HT-29 (cell line): ENCODE measurements around a stretch of chr7.

DNA sequence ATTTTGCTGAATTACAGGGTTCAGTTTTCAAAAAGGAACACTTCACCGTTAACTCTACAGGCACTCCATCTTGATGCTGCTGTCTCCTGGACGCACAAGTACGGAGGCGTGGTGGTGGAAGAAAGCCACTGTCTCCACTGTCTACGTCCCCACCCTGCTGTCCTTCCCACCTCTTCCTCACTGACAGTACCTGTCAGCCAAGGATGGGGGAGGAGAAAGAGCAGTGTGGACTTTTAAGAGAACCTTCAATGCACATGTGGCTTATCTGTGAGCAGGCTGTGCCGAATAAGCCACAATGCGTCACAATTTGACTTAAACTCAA is 279.1 kb upstream of the KLF14 start:
- RAMPAGE, long total RNA = no peak

- RAMPAGE, long total RNA = no peak
Observed at GRCh38 chr7:131023356-131023692, 289.3 kb upstream of the KLF14 start.

DNA sequence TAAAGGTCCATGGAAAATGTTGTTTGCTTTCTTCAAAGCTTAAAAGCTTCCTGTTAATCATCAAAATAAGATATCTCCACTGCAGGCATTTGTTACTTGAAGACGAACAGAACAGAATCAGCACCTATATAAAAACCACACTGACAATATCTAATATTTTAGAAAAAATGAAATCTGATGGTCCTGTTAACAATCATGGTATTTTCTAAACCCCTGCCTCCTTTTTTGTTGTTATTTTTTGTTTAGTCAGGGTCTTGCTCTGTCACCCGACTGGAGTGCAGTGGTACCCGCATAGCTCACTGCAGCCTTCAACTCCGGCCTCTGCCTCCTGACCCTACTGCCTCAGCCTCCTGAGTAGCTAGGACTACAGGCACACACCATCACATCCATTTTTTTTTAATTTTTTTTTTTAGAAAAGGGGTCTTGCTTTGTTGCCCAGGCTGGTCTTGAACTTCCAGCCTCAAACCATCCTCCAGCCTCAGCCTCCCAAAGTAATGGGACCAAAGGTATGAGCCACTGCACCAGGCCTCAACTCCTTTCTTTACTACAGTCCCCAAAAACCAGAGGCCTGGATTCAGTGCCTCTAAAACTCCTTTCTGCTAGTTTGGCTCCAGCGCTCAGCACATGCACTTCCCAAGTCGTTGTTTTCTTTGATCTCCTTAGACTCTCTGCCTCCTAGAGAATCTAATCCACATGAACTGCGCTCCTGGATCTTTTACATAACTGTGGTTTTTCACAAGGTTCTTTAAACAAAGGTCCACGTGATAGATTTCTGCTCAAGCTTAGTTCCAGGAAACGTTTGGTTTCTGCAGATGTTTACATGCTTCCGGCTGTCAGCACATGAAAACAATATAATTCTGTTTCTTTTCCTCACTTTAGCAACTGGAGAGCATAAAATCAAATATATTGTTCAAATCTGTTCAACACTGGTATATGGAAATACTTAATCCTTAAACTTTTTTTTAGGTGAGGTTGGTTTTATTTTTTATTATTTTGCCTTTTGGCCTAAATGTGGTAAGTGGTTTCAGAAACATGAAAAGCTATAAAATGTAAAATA is 270.8 kb upstream of the MKLN1 start:
- RAMPAGE, long total RNA = no peak

- RAMPAGE, long total RNA = no peak
Observed at GRCh38 chr7:131068415-131069049, 259.1 kb upstream of the MKLN1 start.

DNA sequence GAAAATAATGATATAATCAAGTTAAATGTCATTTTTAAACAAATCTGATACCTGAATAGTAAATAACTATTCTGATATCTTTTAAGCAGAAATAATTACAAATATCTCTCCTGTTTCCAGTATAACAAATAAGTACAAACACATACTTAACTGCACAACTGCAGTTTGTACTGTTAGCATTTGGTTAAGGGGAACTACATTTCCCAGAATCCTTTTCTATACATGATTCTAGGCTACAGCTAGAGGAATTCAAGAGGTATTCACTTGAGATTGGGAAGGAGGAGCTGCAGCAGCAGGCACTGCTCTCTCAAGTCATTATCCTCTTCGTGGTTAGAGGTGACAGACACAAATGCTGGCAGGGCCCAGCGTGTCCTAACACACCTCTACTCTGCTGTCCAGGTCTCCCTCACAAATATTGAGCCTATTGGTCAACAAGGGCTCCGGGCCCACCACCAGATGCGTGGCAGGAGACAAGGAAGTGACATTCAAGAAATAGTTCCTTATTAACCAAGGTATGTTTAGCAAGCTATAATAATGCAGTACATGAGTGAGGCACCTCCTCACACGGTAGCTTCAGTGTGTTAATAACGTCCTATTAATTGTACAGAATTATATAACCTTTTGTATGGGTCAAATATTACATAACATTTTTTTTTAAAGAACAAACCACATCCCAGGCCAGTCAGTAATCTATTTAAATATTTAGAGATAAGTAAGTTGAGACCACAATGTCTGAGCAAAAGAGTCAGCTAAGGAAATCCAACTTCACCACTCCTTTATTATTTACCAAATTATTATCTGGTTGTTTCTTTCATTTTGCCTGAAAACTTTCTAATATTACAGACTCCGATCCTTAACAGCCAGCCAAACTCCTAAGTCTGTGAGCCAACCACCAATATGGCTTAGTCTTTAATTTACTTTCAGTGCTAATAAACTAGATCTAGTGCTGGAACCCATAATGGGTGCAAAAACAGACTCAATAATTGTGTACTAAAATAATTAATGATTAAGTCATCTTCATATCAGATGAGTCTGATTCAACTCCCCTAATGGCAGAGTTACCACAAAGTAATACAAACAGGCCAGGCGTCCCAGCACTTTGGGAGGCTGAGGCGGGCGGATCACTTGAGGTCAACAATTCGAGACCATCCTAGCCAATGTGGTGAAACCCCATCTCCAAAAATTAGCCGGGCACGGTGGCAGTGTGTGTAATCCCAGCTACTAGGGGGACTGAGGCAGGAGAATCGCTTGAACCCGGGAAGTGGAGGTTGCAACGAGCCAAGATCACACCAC is 254.7 kb upstream of the MKLN1 start:
- RAMPAGE, long total RNA = no peak

DNA sequence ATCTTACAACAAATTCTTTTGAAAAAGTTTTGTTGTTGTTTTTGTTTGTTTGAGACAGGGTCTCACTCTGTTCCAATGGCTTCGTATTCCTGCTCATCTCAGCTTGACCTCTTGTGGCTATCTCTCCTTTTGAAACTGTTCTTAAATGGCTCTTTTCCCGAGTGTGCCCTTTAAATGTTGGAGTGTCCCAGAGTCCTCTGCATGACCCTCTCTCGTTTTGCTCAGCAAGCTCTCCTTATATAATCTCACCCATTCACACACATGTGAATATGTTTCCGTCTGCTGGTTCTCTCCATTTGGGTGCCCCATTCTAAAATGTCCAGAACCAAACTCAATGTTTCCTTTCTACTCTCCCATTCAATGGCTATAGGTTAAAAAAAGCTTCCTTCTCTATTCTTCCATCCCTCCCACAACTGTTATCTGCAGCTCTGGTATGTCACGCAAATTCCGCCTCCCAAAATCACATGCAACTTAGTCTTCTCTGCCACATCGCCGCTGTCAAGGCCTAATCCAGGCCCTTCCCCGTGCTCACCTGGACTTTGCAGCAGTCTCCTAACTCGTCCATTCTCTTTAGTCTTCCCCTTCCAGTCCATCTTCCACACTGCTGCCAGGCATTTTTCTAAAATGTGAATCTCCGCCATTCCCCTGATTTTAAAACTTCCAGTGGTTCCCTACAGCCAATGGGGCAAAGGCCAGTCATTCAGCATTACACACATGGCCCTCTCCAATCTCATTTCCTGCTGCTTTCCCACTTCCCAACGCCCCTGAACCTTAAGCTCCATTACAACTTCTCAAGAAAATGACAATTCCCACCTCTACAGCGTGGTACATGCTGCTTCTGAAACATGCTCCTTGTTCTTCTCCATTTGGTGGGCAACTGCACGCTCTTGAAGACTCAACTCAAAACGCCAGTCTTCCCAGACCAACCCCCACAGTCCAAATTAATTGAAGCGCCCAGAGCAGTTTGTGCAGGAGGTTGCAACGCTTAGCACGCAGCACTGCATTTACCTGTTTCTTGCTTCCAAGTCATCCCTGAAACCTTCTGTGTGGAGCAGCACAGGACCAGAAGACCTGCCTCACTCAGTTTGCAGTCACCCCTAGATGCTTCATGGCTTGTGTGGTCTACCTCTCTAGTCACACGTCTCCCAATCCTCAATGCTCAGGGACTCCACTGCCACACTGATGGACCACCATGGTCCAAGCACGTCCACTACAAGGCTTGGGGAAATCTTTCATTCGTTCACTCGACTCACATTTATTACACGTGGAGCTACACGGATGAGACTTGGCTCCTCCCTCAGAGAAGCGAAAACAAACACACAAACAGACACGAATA is 248.4 kb upstream of the MKLN1 start:
- RAMPAGE, long total RNA = no peak

GRCh38 chr7:131095301-131096177 is 232.1 kb upstream of the MKLN1 start:
- RAMPAGE, long total RNA = no peak

DNA sequence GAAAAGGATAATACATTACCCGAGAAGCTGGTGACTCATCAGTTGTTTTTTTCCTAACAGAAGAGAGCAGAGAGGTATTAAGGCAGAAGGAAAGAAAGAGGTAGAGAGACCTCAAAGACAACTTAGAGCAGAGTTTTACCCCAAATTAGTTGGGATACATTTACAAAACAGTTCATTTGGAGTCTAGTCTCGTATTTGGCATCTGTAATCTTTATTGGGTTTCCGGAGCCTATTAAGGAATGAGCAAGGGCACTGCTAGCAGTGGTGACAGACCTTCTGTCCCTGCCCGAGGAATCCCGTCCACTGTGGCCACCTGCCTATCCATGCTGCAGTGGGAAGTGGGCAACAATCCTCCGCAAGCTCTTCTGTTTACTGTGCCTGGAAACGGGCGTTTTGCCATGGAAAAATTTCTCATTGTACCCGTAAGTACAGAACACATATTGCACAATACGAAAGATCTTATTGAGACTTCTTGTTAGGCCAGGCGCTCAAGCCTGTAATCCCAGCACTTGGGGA is 169.9 kb upstream of the MKLN1 start:
- RAMPAGE, long total RNA = no peak

GRCh38 chr7:131298537-131298974 is 29.1 kb upstream of the MKLN1 start:
- RAMPAGE, long total RNA = no peak

DNA sequence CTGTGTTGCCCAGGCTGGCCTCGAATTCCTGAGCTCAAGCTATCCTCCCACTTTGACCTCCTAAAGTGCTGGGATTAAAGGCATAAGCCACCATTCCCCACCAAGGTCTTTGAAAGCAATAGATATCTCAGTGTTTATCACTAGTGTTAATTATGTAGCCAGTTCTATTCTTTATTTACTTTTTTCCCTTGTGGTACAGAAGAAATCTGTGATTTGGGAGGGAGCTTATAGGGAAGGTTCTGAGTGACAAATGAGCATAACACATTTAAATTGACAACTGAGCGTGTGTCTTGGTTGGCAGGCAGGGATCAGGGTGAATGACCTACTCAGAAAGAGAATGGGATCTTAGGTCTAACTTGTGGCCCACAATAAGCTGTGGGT is 57.8 kb downstream of the PODXL start:
- RAMPAGE, long total RNA = no peak

- RAMPAGE, long total RNA = no peak
Observed at GRCh38 chr7:131540362-131540922, 16.0 kb downstream of the PODXL start.

- RAMPAGE, long total RNA = no peak
Observed at GRCh38 chr7:131557786-131558394, 1.5 kb upstream of the PODXL start.

- RAMPAGE, long total RNA = no peak
Observed at GRCh38 chr7:131826934-131827401, 270.5 kb upstream of the PODXL start.

DNA sequence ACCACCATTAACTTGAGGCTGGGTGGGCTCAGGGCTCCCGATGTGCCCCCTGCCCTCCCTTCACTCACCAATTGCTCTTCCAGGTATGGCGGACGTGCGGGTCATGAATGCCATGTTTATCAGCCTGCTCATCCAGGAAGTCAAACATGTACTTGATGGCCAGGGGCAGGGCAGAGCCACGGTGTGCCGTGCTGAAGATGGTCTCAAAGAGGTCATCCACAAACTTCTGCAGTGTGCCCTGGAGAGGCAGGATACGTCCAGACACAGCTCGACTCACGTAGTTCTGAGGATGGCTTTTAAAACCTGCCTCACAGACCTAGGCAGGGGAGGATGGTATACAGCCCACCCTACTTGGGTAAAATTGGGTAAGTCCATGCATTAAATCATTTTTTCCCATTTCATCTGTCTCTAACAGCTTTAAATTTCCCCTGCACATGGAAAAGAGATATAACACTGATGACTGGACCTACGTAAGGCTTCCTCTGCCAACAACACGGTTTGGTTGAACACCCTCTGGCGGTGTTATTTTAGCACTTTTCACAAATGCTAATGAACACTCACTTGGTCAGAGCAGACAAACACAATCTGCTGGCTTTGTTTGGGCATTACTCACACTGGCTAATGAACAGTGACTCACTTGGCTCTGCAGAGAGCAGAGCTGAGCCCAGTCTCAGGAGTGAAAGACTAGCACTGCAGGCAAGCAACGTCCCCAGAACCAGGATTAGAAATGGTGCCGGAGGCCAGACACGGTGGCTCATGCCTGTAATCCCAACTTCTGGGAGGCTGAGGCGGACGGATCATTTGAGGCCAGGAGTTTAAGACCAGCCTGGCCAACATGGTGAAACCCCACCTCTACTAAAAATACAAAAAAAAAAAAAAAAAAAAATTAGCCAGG is 431.0 kb downstream of the PLXNA4 start:
- RAMPAGE, long total RNA = no peak

- RAMPAGE, long total RNA = no peak
Observed at GRCh38 chr7:132376368-132376892, 199.8 kb downstream of the PLXNA4 start.

DNA sequence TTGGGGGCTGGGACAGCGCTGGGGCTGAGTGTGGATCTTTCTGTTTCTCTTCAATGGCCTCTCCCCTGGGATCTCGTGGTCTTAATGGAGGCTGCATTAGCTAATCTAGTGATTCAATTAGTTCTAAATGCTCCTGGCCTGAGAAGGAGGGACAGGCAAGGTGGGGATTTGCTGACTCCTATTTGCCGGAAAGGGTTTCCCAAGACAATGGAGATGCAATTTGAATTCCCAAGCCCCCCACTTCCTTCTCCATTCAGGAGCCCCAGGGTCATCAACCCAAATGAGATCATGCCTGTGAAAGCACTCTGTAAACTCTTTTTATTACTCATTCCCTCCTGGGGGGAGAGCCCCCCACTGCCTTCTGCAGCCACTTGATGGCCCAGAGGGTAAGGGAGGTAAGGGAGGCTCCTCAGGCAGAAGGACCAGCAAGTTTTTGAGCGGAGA is 111.8 kb upstream of the PLXNA4 start:
- RAMPAGE, long total RNA = no peak

GRCh38 chr7:132940625-132941669 is 140.9 kb downstream of the CHCHD3 start:
- RAMPAGE, long total RNA = no peak

- RAMPAGE, long total RNA = no peak
Observed at GRCh38 chr7:133080905-133081502, 886 bp downstream of the CHCHD3 start.

- RAMPAGE, long total RNA = no peak
Observed at GRCh38 chr7:134528015-134528599, 740 bp downstream of the AKR1B10 start.

GRCh38 chr7:134530276-134530875 is 3.0 kb downstream of the AKR1B10 start:
- RAMPAGE, long total RNA = no peak